Thoracic aorta (tissue), 1 donor: ENCODE data around the genes APOBEC3C, TNRC6B and ADSL.

DNA sequence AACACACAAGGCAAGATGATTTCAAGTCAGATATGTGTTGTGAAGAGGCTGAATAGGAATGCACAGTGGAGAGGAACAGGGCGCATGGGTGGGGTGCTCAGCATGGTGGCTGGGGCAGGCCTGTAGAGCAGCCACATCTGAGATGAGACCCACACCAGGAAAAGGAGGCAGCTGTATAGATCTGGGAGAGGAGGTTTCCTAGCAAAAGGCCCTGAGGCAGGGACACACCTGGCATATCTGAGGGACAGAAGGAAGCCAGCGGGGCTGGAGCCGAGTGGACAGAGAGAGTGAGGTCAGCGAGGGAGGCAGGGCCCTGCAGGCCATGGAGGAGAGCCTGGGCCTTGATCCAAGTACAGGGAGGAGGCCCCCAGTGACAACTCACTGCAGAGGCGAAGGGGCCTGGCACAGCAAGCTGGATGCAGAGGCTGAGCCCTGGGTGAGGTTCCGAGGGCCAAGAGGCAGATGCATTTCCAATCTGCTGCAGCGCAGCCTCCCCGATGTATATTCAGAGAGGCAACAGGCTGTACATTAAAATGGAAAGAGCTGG, 10.4 kb upstream of the CBX6 start:
- RAMPAGE, long total RNA = no peak

DNA sequence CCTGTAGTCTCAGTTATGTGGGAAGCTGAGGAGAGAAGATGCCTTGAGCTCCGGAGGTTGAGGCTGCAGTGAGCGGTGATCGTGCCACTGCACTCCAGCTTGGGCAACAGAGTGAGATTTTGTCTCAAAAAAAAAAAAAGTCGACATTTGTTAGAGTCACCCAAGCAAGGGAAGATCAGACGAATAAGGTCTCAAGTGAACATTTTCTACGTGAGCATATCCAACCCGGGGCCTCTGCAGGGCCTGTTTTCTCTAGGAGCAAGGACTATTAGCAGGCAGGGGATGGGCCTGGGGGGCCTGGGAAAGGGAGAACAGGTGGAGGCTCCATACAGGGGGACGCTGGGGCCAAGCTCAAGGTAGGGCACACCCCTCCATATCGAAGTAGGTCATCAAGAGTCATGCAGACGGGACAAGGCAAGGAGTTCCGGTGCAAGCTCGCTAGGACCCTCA, 9.0 kb upstream of the APOBEC3B start:
- RAMPAGE, long total RNA = no peak

DNA sequence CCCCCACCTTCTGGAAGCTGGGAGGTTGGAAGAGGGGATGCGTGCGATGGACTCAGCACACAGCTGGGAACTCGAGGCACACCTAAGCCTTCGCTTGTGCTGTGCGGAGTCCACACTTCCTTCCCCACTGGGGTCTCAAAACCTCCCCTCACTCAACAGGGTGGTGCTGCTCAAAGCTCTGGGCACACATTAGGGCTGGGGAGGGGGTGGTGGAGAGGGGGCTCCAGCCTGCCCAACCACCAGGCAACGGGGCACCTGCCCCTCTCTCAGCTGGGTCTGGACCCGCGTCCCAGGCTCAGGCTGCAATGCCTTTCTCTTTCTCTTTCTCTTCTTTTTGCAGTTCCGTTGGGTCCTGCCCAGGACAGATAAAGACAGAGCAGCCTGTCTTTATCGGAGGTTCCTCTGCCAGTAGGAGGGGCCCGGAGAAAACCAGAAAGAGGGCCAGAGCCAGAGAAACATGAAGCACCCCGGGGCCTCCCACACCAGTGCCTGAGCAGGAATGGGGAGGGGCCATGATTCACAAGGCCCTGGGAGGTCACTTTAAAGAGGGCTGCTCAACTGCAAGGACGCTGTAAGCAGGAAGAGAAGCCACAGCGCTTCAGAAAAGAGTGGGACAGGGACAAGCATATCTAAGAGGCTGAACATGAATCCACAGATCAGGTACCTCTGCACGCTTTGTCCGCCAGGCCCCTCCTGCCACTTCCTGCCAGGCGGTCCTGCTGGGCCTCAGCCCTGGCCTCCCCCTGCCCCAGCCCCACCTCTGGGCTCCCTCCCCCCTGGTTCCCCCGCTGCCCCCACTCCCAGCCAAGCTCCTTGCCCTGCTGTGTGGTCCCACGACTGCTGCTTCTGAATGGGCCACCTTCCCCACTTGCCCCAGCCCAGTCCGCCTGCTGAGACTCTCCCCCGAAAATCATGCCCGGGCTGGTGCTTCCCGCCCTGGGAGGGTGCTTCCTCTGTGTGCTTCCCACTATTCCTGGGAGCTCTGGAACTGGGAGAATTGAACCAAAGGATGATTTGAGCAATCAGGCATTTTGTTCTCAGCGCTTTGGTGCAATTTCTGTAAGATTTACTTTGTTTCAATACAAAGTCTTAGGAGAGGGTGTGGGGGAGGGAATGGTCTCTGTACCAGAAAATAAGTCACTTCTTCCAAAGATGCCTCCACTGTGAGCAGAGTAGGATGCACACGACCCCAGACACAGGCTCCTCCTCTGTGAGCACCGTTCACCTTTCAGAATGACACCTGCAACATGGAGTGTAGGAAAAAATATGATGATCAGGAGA, at the start of gene APOBEC3C:
APOBEC3C (plus strand) TSS at position 538 of the 1,281 bp plus-strand sequence.
- RAMPAGE, long total RNA = start-site peak on the plus strand centred at position 527 of the sequence, 24 bp wide, 46 reads

- RAMPAGE, long total RNA = no peak
Observed at GRCh38 chr22:39214281-39215385, 30.1 kb downstream of the PDGFB start.

GRCh38 chr22:39237847-39238204, 7.0 kb downstream of the PDGFB start:
- RAMPAGE, long total RNA = no peak

DNA sequence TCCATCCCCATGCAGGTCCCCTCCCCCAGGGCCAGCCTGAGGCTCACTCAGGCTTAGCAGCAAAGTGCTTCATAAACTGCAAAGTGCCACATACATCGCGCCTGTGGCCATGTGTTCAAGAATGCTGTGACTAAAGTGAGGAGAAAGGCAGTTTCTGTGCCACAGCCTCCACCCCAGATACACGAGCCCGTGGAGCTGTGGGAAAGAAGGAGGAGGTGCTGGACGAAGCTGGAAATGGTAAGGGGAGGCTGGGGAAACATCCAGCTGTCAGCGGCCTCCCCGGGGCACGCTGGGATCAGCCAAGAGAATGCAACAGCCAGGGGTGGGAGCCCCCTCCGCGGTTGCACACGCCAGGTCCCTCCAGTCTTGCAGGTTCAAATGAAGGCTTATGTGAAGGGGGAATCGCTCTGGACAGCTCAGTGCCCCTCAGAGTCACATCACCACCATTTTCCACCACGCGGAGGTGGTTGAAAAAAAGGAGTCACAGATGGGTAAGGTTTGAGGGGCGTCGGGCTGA, 3.3 kb downstream of the PDGFB start:
- RAMPAGE, long total RNA = no peak

- RAMPAGE, long total RNA = no peak
Observed at GRCh38 chr22:39282360-39282547, 37.2 kb downstream of the RPL3 start.

GRCh38 chr22:39283296-39284132, 35.9 kb downstream of the RPL3 start:
- RAMPAGE, long total RNA = no peak

DNA sequence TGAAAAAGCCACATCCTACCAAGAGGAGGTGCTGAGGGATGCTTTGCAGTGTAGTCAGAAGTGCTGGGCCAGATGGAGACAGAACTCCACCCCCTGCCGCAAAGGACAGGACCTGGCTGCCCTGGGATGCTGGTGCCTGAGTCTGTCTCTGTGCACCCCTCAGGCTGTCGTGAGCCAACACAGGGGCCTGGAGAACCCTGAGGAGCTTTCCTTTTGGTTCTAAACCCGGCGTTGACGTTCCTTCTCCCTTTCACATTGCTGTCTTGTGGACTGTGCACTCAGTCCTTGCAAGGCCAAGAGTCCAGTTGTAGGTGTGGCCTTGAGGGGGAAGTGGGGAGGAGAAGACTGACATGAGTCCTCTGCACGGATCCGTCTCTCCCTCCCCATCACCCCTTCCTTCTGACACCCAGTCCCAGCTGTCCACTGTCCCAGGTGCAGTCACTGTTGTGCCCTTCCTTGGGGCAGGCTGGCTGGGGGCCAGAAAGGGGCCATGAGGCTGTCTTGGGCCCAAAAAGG, 12.6 kb upstream of the MIEF1 start:
- RAMPAGE, long total RNA = no peak

DNA sequence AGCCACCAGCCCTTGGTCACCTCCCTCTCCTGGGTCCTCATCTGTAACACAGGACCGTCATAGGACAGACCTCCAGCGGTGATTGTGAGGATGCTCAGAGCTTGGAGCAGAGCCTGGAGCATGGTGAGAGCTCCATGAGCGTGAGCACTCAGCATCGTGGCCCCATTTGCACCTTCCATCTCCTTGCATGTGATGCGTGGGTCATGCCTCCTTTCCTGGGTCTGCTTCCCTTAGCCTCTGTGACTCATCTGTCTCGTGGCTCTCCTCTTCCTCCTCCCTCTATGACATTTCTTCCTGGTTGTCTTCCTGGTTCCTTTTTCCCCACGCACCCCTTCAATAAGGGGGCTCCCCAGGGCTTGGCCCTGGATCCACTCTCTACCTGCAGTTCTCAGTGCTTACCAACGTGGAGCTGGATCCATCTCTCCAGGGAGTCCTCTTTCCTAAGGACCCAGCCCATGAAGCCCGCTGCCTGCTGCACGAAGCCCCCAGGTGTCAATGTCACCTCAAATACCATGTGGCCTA, 7.3 kb upstream of the MIEF1 start:
- RAMPAGE, long total RNA = no peak

GRCh38 chr22:39519327-39520366, 715 bp upstream of the ATF4 start:
- RAMPAGE, long total RNA = no peak

- RAMPAGE, long total RNA = no peak
Observed at GRCh38 chr22:39991931-39992624, 2.7 kb upstream of the FAM83F start.

DNA sequence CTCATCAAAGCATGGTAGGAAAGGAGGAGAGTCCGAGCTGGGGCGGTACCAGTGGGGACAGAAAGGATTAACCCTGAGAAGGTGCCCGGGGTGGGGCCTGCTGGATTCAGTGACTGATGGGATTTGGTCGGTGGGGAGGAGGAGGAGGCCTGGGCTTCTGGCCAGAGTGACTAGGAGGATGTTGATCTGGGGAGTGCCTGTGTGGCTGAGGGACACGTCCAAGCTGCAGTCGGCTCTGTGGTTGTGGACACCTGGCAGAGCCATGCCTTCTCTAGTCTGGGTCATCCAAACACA, 14.7 kb downstream of the FAM83F start:
- RAMPAGE, long total RNA = no peak

- RAMPAGE, long total RNA = no peak
Observed at GRCh38 chr22:40177504-40178164, at the start of gene TNRC6B. TNRC6B (plus strand) TSS chr22:40177925.

GRCh38 chr22:40178964-40179498, 1.3 kb downstream of the TNRC6B start:
- RAMPAGE, long total RNA = no peak

DNA sequence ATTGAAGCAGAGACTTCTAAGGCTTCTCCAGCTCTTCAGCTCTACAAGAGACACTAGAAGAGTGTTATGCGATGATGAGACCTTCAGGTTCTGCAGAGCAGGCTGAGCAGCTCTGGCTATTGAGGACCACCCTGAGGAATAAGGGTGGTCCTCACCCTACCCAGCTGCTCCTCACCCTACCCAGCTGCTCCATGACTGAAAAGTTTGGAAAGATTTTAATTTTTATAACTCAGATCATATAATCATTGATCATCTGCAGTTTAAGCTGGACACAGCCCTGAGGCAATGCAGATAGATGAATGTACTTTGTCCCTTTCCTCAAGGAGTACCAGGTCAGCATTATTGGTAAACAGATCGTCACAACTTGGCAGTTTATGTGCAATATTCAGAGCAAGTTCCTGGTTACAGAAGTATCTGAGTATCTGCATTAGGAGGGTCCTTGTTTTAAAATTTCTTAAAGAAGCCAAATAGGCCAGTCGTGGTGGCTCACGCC, 3.5 kb downstream of the TNRC6B start:
- RAMPAGE, long total RNA = no peak

- RAMPAGE, long total RNA = no peak
Observed at GRCh38 chr22:40204118-40204923, 26.6 kb downstream of the TNRC6B start.

GRCh38 chr22:40323056-40323408, 23.3 kb upstream of the ADSL start:
- RAMPAGE, long total RNA = no peak

GRCh38 chr22:40323409-40324446, 22.6 kb upstream of the ADSL start:
- RAMPAGE, long total RNA = no peak

- RAMPAGE, long total RNA = start-site peak on the plus strand at chr22:40346513-40346537, 388 reads
Observed at GRCh38 chr22:40346145-40347058, at the start of gene ADSL. ADSL (plus strand) TSS chr22:40346500.